Measurements from ENCODE around the gene ADAM17.

- RRBS = no CpG with 5 or more reads among the region's 18 CpGs
Observed at GRCh38 chr2:9315288-9315981, 107.9 kb downstream of the ITGB1BP1 start.

- RRBS = no CpG with 5 or more reads among the region's 7 CpGs
Observed at GRCh38 chr2:9318160-9318750, 105.1 kb downstream of the ITGB1BP1 start.

GRCh38 chr2:9318751-9319736, 104.3 kb downstream of the ITGB1BP1 start:
- RRBS = no CpG with 5 or more reads among the region's 33 CpGs

DNA sequence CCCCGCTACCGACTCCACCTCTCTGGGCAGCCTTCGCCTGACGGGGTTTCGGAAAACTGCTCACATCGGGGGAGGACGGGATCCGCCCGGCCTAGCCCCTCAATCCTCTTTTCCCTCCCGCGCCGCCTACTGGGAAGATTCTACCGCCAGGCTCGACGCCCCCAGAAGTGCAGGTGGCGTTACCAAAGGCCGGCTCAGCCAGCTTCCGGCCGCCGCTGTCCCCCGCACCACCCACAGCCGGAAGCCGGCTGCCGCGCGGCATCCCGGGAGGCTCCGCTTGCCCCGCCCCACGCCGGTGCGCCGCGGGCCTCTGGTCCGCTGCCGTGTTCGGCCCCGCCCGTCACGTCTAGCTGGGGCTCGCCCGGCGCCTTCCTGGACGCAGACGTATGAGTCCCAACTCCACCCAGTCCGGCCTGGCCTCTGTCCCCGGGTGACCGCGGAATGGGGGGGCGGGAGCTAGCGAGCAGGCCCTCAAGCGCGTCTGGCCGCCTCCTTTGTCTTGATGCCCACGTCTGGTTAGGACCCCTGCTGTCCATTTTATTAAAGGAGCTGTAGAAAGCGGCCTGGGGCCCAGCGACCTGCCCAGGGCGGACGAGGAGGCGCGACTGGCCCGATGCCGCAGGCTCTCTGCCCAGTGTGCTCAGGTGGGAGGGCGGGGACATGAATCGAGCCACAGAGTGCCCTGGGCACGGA, at the start of gene ADAM17:
TSS of gene ADAM17 (minus strand) at position 217 of the 693 bp plus-strand sequence.
- RRBS = 2% methylated on average over 22 of the region's 66 CpGs

DNA sequence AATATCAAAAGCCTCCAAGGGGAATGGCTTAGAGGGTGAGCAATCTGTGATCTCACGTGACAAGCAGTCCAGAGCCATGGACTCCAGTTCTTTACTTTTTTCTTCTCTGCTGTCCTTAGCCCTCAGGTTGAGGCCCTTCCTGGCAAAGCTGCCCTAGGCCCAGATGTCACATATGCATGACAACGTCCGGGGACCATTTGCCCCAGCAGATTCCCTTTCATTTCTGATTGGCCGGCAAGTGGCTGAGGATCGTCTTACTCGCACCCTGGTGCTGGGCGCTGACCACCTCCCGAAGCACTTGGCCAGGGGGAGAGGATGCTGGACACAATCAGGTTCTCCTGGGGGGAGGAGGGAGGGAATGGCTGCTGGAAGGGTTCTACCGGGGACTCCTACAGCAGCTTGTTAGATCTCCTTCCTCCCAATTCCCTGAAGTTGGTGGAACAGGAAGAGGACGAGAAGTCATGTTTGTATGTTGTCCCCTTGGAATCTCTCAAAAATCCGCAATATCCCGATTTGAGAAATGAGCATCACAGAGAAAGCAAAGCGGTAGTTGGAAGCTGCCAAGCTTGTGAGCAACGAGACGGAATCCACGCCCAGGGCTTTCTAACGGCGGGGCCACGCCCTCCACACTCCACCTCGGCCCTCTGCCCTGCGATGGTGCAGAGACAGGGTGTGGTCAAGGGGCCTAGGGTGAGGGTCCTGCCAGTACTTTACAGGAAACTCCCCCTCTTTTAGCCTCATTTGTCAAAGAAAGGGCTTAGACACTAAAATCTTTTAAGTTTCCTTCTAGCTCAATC, 61.8 kb upstream of the YWHAQ start:
- RRBS = no CpG with 5 or more reads among the region's 21 CpGs

- RRBS = no CpG with 5 or more reads among the region's 20 CpGs
Observed at GRCh38 chr2:9752440-9753164, 90.7 kb upstream of the TAF1B start.

GRCh38 chr2:9779853-9780377, 63.4 kb upstream of the TAF1B start:
- RRBS = 48% methylated on average over 2 of the region's 12 CpGs

- RRBS = no CpG with 5 or more reads among the region's 17 CpGs
Observed at GRCh38 chr2:9798715-9799567, 44.3 kb upstream of the TAF1B start.

DNA sequence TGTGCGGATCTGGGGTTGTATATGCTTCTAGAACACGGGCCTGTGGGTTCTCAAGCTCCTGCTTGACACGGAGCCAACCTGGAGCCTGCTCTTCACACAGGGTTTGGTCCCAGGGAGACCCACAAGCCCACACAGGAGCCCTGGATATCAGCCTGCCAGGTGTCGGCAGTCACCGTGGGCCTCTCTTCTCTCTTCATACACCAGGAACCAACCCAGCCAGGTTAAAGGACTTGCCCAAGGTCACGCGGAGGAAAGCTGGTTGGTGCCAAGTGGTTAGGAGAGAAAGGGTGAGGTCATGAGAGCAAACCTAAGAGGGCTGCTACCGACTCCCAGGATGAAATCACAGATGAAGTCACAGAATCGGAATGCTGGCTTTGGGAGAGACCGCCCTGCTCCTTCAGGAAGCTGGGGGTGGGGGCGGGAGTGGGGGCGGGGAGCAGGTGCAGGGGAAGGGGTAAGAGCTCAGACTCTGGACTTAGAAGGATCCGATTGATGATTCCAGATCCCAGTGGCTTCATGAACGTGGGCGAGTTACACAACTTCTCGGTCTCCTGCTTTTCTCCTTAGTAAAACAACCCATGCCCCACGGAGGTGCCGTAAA, 23.2 kb upstream of the TAF1B start:
- RRBS = no CpG with 5 or more reads among the region's 18 CpGs

- RRBS = no CpG with 5 or more reads among the region's 2 CpGs
Observed at GRCh38 chr2:9845137-9845664, 1.9 kb downstream of the TAF1B start.

GRCh38 chr2:9952870-9953635, 1.6 kb downstream of the GRHL1 start:
- RRBS = no CpG with 5 or more reads among the region's 10 CpGs

DNA sequence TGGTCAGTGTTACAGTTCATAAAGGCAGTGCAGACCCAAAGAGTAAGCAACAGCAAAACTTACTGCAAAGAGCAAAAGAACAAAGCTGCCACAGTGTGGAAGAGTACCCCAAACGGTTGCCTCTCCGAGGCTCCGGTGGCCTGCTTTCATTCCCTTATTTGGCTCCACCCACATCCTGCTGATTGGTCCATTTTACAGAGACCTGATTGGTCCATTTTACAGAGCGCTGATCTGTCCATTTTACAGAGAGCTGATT, 37.6 kb upstream of the KLF11 start:
- RRBS = no CpG with 5 or more reads among the region's 4 CpGs

- RRBS = 97% methylated on average over 2 of the region's 26 CpGs
Observed at GRCh38 chr2:10267566-10268263, 35.0 kb upstream of the HPCAL1 start.

DNA sequence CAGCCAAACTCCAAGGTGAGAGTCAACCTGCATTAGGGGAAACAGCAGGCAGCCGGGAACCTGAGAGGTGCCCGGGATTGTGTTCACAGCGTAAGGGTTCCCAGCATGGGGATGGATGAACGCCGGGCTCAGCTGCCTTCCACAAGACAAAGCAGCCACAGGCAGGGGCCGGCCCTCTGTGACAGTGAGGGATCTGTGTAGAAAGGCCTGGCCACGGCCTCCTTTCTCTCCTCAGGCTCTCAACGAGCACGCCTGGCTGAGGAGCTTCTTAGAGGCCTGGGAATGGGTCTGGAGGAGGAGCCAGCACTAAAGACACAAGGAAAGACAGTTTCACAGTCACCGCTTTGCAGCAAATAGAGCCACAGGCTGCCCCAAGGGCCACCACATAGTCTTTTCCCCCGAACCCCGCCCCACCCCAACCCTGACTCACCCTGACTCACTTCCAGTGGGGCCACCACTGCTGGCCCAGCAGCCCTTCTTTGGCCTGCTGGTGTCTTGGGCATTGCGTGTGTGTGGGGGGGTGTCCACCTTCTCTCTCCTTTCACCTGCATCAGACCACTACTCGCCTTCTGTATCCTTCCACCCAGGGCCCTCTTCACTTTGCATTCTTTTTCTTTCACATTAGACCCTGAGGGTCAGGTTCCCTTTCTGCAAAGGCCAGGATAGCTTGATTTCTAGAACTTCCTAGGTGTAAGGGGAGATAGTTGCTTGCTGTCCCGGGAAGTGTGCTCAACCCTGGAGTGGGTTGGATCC, 19.5 kb upstream of the HPCAL1 start:
- RRBS = 81% methylated on average over 3 of the region's 15 CpGs

DNA sequence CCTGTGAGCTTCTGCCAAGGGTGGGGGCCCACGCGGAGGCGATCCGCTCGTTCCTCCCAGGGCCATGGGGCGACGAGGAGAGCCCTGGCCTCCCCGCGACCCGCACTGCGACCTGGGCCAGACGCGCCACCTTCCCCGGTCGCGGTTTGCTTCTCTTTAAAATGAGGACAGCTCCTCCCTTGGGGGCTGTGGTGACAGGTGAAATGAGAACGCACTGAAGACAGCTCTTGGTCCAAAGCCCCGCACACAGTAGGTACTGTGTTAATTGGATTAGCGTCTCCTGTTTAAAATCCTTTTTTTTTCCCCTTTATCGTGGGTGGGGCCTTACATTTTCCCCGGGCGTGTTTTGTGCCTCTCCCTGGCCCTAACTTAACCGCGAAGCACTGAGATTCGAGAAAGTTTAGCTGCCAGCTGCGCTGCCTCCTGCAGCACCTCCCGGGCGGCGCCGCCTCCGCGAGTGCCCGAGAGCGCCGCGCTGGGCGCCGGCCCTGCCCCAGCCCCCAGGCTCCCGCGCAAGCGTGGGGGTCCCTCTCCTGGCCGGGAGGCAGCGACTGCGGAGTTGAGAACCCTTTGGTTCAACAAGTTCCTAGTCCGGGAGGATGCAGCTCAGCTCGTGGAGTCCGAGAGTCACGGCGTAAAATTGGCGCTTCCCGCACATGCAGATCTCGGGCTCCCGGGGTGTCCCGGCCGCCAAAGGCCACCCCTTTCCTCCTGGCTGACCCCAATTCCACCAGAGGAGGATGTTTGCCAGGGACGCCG, 1.2 kb downstream of the HPCAL1 start:
- RRBS = 3% methylated on average over 28 of the region's 57 CpGs

DNA sequence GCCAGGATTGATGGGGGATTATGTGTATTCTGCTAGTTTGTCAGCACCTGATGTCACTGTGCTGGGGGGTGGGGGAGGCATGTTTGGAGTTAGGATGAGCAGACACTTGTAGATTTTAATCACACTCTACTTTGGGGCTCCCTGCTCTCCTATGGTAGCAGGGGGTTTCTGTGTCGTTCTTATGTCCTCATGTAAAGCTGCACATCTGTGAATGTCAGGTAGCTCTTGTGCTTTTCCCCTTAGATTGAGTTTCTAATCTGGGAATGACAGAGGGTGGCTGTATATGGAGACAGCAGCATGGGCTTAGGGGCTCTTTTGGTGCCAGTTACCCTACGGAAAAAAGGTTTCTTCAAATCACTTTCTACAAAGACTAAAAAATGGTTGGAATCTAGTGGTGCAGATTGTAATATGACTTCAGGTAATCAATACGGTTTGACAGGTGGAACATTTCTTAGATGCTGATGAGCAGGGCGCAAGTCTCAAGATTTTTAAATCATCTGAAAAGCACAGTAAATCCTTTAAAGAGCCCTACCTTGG, 3.6 kb downstream of the HPCAL1 start:
- RRBS = no CpG with 5 or more reads among the region's 4 CpGs

DNA sequence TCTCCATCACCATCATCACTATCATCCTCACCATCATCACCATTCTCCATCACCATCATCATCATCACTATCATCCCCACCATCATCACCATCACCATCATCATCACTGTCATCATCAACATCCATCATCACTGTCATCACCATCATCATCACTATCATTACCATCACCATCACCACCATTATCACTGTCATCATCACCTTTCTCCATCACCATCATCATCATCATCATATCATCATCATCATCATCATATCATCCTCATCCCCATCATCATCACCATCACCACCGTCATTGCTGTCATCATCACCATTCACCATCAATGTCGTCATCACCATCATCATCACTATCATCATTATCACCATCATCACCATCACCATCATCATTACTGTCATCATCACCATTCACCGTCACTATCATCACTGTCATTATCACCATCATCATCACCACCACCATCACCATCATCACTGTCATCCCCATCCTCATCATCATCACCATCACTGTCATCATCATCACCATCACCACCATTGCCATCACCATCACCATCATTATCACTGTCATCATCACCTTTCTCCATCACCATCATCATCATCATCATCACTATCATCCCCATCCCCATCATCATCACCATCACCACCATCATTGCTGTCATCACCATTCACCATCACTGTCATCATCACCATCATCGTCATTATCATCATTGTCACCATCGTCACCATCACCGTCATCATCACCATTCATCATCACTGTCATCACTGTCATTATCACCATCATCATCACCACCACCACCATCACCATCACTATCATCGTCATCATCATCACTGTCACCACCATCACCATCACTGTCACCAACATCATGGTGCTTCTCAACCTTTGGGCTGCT, 9.6 kb downstream of the HPCAL1 start:
- RRBS = no CpG with 5 or more reads among the region's 7 CpGs

- RRBS = 5% methylated on average over 2 of the region's 23 CpGs
Observed at GRCh38 chr2:10331642-10332792, 29.3 kb downstream of the HPCAL1 start.

DNA sequence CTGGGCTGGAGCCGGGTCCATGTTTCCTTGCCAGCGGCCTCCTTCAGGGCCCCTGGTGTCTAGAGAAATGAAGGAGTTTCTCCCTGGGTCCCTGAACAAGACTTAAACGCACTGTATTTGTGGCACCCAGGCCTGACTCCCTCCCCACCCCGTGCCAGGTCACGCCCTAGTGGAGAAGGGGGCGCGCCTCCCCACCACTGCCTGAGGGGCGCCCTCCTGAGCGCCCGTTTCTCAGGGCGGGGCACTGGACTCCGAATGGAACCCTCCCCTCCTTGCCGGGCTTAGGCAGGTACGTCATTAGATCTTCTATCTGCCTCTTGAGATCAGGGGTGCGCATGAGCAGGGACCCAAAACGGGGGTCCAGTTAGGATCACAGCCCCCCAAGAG, 16.3 kb downstream of the ODC1 start:
- RRBS = no CpG with 5 or more reads among the region's 16 CpGs

DNA sequence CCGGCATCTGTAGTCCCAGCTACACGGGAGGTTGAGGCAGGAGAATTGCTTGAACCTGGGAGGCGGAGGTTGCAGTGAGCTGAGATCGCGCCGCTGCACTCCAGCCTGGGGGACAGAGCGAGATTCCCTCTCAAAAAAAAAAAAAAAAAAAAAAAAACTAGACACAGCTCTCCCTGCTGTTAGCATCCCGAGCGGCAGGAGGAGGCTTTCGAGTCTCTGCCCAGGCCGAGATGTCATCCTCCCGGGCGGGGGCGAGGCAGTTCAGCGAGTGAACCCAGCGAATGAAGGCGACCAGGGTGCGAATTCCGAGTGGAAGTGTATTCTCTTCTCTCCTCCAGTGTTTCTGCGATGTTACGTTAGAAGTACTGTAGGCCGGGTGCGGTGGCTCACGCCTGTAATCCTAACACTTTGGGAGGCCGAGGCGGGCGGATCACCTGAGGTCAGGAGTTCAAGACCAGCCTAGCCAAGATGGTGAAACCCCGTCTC, 552 bp upstream of the NOL10 start:
- RRBS = no CpG with 5 or more reads among the region's 28 CpGs